Breast epithelium (tissue), 2 donors: ENCODE measurements around a stretch of chr6.

- PRO-cap = no peak
- RAMPAGE, long total RNA, 2 experiments = no peak in any of the 2 experiments
These were observed 272.6 kb downstream of the TMEM242 start for GRCh38 chr6:157050641-157051280.

DNA sequence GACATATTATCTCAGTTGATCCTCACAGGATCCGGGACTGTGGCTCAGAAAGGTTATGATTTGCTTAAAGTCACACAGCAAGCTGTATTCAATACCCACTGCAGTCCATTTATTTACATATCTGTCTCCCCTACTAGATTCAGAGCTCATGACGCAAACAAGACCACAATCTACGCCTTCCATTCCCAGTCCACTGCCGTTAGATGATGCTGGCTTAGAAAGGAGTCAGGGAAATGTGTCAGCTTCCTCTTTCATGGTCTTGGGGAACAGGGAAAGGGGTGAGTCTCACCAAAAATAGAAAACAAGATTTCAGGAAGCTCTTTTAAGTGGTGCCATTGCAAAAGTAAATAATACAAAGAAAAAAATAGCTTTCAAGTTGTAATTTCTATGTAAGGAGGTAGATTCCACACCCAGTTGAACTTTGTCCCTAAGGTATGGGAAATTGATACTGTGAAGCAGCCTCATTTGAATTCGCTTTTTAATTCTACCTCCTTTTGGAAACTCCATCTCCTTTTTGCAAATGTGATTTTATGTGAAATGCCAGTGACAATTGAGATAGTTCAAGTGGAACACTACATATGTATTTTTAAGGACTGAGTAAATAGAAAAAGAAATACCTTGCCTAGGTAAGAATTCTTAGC, 194.0 kb downstream of the TMEM242 start:
- PRO-cap = no peak
- RAMPAGE, long total RNA, 2 experiments = no peak in any of the 2 experiments

DNA sequence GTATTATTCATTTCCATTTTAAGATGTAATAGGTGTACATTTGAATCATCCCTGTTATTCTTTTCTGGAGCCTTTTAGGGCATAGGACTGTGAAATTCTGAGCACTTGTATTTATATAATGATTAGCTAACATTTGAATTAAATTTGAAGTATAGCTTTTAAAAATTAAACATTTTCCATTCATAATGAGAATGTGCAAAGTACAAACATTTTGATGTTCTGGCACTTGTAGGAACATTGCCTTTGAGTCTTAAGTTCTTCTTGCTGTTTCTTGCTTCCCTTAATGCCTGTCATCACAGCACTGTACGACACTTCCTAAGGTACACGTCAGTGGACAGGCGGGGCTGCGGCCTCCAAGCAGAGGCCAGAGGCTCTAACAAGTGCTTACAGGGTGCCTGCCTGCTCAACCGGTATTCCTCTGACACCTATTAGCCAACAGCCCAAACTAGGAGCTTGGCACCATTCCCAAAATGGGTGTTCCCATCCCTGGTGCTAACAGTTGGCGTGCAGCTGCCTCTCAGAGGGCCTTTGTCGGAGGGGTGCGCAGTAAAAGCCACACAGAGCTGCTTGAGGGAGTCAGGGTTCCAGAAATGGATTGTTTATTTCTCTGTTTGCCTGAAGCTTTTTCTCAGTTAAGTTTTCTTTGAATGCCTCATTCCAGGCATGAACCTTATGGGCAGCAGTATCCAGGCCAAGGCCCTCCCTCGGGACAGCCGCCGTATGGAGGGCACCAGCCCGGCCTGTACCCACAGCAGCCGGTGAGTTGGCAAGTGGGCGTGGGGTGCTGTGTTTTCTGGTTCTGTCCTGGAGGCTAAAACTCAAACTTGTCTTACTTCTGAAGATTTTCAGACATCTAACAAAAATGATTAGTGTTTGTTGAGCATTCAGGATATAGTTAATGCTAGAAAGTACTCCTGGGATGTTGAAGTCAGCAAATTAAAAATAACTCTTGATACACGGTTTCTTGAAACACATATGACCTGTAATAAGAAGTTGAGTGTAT, 124.9 kb downstream of the TMEM242 start:
- PRO-cap = no peak
- RAMPAGE, long total RNA, 2 experiments = no peak in any of the 2 experiments

DNA sequence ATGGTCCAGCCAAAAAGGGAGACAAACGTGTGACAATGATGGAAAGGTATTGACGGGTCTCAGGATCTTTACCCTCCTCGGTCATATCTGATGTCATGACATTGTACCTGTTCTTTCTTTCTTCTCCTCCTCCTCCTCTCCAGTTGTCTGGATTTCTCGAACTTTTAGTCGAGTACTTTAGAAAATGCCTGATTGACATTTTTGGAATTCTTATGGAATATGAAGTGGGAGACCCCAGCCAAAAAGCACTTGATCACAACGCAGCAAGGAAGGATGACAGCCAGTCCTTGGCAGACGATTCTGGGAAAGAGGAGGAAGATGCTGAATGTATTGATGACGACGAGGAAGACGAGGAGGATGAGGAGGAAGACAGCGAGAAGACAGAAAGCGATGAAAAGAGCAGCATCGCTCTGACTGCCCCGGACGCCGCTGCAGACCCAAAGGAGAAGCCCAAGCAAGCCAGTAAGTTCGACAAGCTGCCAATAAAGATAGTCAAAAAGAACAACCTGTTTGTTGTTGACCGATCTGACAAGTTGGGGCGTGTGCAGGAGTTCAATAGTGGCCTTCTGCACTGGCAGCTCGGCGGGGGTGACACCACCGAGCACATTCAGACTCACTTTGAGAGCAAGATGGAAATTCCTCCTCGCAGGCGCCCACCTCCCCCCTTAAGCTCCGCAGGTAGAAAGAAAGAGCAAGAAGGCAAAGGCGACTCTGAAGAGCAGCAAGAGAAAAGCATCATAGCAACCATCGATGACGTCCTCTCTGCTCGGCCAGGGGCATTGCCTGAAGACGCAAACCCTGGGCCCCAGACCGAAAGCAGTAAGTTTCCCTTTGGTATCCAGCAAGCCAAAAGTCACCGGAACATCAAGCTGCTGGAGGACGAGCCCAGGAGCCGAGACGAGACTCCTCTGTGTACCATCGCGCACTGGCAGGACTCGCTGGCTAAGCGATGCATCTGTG, 117.0 kb downstream of the TMEM242 start:
- PRO-cap = no peak
- RAMPAGE, long total RNA, 2 experiments = no peak in any of the 2 experiments

DNA sequence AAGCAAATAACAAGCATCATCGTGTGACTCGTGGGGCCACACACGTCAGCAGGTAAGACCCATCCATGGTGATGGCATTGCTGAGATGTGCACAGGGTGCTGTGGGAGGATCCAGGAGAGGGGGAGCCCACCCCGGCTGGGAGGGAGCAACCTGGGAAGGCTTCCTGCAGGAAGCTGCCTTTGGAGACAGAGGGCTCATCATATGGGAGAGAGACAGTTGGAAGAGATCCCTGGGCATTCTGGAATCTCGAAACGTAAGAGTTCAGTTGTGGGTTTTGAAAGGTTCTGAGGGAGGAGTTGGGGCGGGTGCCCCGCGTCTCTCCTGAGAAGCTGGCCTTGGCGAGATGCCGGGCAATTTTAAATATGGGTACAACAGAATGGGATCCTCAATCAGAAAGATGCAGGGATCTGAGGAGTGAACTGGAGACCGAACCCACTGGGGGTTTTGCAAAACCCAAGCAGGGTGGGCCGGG, 106.5 kb downstream of the TMEM242 start:
- PRO-cap = no peak
- RAMPAGE, long total RNA, 2 experiments = no peak in any of the 2 experiments

- PRO-cap = no peak
- RAMPAGE, long total RNA, 2 experiments = no peak in any of the 2 experiments
These were observed 69.5 kb downstream of the TMEM242 start for GRCh38 chr6:157253738-157254344.

GRCh38 chr6:157328239-157328685, 4.9 kb upstream of the TMEM242 start:
- PRO-cap = no peak
- RAMPAGE, long total RNA, 2 experiments = no peak in any of the 2 experiments

GRCh38 chr6:157381608-157382819, 1.0 kb downstream of the ZDHHC14 start:
- PRO-cap = no peak
- RAMPAGE, long total RNA, 2 experiments = no peak in any of the 2 experiments

GRCh38 chr6:157419957-157420426, 39.0 kb downstream of the ZDHHC14 start:
- PRO-cap = no peak
- RAMPAGE, long total RNA, 2 experiments = no peak in any of the 2 experiments

GRCh38 chr6:157530799-157531851, 150.1 kb downstream of the ZDHHC14 start:
- PRO-cap = no peak
- RAMPAGE, long total RNA, 2 experiments = no peak in any of the 2 experiments

DNA sequence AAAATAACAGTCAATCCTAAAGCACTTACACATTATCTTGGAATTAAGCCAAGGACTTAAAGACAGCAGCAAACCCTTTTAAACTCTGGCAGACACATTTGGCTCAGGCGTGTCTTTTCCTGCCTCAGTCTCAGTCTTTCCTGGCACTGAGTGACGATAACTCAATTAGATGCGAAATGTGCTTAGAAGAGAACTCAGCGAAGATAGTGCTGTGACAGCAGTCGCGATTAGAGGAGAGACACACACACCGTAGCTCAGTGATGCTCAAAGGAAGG, 103.7 kb upstream of the SNX9 start:
- PRO-cap = no peak
- RAMPAGE, long total RNA, 2 experiments = no peak in any of the 2 experiments

- PRO-cap = no peak
- RAMPAGE, long total RNA, 2 experiments = no peak in any of the 2 experiments
These were observed 7.1 kb downstream of the SNX9 start for GRCh38 chr6:157829897-157830750.

- PRO-cap = no peak
- RAMPAGE, long total RNA, 2 experiments = no peak in any of the 2 experiments
These were observed 54.8 kb downstream of the SNX9 start for GRCh38 chr6:157877516-157878601.

- PRO-cap = no peak
- RAMPAGE, long total RNA, 2 experiments = no peak in any of the 2 experiments
These were observed 73.1 kb upstream of the SYNJ2 start for GRCh38 chr6:157908095-157909405.

- PRO-cap = no peak
- RAMPAGE, long total RNA, 2 experiments = no peak in any of the 2 experiments
These were observed 8.8 kb downstream of the SYNJ2 start for GRCh38 chr6:157990330-157991011.

GRCh38 chr6:158009326-158010059, 27.8 kb downstream of the SYNJ2 start:
- PRO-cap = no peak
- RAMPAGE, long total RNA, 2 experiments = no peak in any of the 2 experiments

- PRO-cap = no peak
- RAMPAGE, long total RNA, 2 experiments = no peak in any of the 2 experiments
These were observed 80.6 kb downstream of the SERAC1 start for GRCh38 chr6:158087464-158087847.

GRCh38 chr6:158313822-158314420, 1.7 kb downstream of the TULP4 start:
- PRO-cap = no peak
- RAMPAGE, long total RNA, 2 experiments = no peak in any of the 2 experiments

DNA sequence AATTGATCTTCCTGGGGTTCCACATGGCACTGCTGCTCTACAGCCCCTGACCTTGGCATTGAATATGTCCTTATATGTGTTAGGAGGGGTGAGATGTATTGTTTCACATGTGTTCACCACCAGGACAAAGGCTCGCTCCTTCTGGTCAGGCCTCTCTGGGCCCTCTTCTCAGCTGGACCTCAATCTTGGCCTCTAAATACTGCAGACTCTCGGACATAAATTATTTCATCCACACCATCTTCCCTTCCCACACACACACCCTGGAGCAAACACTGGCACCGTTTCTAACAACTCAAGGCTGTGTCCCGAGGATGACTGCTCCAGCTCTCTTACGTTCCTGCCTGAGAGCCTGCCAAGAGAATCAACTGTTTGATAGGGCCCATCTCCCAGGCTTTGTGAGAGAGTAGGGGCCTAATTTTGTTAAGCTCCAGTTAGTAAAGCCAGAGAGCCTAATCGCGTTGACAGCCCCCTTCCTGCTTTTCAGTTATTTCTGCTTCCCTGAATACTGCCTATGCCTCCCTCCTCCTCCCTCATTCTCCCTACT, 118.3 kb upstream of the TMEM181 start:
- PRO-cap = no peak
- RAMPAGE, long total RNA, 2 experiments = no peak in any of the 2 experiments

- PRO-cap = no peak
- RAMPAGE, long total RNA, 2 experiments = no peak in any of the 2 experiments
These were observed 80.2 kb upstream of the TMEM181 start for GRCh38 chr6:158479726-158479972.